ENCODE measurements around the gene NSFL1C.

- PRO-cap, result unidirectional peak, minus-strand start at chr20:1466844
Observed at GRCh38 chr20:1466755-1467374, at the start of gene NSFL1C. TSS of gene NSFL1C (minus strand) at chr20:1466849.

DNA sequence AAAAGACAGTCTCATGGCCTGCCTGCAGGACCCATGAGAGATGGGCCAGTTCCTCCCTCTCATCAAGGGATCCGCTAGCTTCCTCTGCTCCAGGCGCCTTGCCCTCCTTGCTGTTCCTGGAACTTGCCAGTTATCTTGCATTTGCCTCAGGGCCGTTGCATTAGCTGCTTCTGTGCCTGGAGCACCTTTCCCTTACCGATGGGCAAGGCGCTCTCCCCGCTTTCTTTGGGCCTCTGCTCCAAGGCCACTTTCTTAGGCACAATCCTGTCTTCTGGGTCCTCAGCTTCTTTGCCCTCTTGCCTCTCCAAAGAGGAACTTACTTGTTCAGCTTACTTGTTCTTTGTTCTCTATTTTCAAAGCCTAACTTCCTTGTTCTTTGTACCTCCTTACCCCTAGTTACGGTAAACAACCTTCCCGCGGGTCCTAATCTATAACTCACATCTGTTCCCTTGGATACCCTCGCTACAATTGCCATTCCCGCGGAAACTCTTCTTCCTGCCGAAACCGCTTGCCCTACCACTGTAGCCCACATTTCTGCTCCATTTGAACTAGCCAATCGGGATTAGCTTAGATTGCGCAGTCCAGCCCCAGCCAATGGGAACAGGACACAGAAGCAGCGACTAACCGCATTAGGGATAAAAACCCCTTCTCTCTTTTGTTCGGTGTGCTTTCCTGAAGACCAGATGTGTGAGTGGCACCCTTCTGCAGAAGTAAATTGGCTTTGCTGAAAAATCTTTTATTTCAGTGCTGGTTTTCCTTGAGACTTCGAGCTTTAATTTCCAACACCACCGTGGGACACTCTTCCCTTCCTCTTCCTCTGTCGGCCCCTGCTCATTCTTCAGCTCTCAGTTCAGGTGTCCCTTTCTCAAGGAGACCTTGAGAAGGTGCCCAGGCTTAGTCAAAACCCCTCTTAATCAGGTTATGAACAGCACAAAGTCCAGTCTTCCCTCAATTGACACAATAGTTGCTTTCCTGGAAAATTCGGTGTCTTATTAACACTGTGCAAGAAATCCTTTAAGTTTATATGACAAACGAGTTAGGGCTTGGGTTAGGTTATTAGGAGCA lies 1.1 kb upstream of the NSFL1C start:
- PRO-cap, result no peak

- PRO-cap, result no peak
Observed at GRCh38 chr20:1469698-1470832, 3.4 kb upstream of the NSFL1C start.

- PRO-cap, result no peak
Observed at GRCh38 chr20:1588506-1589041, 31.1 kb upstream of the SIRPD start.

- PRO-cap, result no peak
Observed at GRCh38 chr20:1674291-1674719, 16.7 kb upstream of the SIRPG start.

- PRO-cap, result bidirectional peak, plus-strand start at chr20:1803821, minus-strand start at chr20:1803747
Observed at GRCh38 chr20:1802898-1803970, 92.0 kb upstream of the SIRPA start.

DNA sequence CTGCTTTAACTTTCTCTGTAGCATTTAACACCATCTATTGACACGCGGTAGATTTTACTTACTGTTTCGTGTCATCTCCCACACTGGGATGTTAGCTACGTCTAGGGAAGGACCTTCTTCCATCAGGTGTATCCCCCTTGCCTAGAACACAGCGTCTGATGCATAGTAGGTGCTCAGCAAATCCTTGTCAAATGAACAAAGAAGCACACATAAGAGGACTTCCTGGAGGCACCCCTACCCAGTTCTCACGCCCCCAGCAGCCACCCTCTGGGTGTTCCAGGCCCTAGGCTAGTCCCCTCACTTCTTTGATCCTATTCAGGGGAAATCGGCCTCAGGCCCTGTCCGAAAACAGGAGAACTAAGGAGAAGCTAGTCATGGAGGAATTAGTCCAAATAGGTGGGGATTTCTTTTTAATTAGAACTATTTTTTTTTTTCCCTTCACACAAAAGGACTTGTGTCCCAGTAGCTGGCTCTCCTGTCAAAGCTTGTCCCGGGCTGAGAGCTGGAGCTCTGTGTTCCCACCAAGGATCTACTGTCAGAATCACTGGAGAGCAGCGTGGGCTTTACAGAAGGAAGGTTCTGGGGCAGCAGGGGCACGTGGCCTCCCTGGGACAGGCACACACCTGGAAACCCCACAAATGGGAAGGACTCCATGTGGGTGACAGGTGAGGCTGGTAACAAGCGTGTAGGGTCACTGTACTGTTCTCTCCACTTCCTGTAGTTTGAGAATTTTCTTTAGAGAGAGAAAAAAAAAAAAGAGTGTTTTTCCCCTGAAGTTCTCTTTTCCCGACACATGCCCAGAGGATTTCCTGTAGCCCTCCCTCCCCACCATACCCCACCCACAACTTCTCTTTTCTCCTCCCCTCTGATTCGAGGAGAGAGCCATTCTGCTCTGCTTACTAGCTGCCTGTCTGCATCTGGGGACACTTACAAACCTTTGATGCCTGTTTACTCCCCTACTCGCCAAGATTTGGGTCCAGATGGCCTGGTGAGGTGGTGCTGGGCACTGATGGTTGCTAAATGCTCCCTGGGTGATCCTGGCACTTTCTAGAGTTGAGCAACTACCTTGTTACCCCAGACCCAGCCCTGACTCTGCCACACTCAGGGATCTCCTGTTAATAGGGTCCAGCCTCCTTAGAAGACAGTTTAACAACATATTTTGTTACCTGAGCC lies 84.3 kb upstream of the SIRPA start:
- PRO-cap, result no peak

DNA sequence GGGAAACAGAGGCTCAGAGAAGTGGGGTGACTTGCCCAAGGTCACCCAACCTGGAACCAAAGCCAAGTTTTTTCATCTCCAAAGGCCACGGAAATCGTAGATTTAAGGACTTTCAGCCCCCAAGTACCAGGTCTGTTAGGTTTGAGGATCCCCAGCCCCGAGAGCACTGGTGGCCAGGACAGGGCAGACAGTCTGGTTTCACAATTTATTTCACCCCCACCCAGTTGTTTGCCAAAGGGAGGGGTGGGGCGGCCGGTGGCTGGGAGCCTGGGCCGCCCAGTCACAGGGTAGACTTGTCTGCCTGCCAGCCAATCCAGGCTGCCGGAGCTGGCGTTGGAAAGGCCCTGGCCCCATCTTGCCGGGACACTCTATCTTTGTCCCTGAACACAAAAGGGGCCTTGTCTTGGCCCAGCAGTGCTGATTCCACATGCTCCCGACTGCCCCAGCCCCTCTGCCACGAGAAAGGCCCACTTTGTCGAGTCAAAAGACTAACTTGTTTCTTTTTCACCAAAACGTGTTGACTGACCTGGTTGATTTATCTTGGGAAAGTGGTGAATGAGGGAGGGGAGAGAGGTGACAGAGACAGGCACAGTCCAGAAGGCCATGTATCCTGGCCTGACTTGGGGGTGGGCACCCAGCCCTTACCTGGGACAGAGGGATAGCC lies 67.3 kb upstream of the SIRPA start:
- PRO-cap, result no peak

DNA sequence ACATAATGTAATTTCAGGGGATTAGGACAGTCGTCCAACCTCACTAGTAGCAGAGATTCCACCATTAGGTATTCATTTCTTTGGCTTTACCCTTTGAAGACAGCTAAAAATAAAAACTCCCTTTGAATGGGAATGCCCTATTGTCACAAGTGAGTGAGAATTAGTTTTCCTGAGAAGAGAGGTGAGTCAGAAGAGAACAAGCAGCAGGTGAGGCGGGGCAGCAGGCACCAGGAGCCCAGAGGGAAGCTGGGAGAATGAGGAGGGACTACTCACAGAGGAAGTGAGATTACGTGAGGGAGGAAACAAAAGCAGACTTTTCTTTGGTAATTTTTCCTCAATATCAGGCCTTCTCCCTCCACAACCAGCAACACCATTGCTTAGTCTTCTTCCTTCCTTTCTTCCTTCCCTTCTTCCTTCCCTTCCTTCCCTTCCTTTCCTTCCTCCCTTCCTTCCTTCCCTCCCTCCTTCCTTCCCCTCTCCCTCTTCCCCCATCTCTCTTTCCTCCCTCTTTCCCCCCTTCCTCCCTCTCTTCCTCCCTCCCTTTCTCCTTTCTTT lies 66.7 kb upstream of the SIRPA start:
- PRO-cap, result no peak

GRCh38 chr20:1894256-1894353 lies 1.1 kb upstream of the SIRPA start:
- PRO-cap, result no peak

- PRO-cap, result no peak
Observed at GRCh38 chr20:1895459-1895621, 133 bp downstream of the SIRPA start.

DNA sequence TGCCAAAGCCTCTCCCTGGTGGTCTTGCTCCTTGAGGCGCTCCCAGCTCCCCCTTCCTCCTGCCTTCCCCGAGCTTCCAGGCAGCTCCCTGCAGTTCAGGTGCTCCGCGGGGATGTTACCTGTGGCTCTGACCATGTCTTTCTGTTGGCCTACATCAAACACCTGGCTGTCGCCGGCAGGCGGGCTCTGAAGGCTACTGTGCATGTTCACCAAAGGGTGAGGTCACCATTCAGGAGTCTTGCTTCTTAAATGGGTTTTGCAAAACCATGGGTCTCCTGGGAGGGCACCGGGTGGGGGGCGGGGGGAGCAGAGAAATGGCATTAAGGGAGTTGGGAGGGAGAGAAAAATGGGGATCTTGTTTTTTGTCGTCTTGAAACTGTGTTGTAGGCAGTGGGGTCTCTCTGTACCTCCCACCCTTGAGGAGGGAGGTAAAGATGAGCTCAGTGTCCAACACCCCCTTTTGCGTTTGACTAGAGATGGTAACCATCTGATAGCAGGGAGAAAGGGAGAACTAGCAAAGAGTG lies 1.0 kb downstream of the SIRPA start:
- PRO-cap, result no peak

- PRO-cap, result no peak
Observed at GRCh38 chr20:1943528-1944208, 48.5 kb downstream of the SIRPA start.

DNA sequence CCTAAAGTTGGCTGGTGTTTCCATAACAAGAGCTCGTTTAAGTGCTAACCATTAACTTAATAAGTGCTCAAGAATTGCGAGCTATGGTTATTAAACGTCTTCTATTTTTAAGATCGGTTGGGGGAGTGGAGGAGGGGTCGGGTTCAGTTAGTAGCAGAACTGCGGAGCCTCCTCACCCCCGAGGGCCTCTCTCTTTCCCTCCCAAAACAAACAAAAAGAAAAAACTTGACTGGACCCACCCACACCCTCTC lies 1.9 kb downstream of the STK35 start:
- PRO-cap, result bidirectional peak, plus-strand start at position 113 of the sequence, minus-strand start outside the sequence

GRCh38 chr20:2234787-2235242 lies 61.0 kb upstream of the TGM3 start:
- PRO-cap, result no peak

DNA sequence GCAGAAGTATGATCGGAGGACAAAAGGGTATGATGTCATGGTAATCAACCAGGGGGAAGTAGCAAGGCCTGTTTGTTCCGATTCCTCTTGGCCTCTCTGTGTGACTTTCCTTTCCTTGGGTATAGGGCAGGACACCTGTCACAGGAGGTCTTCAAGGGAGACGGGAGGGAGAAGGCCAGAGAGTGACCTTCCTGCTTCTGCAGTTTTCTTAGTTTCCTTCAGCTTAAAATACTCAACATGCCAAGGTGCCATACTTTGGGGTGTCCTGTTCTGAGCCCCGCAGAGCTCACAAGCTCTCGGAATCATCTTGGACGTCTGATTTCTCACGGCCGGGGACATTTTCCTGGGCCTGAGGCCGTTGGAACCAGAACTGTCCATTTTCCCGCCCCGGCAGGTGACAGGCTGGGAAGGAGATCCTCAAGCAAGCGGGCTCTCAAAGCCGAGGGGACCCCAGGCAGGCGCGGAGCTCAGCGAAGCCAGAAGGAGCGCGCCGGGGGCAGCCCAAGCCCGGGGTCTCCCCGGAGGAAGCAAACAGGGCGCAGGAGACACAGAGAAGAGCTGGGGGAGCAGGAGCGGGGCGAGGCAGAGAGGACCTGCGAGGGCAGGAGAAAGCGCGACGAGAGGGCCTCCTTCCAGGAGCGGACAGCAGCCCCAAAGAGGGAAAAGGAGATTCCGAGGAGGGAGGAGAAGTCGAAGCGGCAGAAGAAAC lies 21.8 kb downstream of the TMC2 start:
- PRO-cap, result no peak

GRCh38 chr20:2706738-2707631 lies 14.4 kb downstream of the EBF4 start:
- PRO-cap, result no peak

- PRO-cap, result no peak
Observed at GRCh38 chr20:2750414-2751434, 49.7 kb downstream of the CPXM1 start.

DNA sequence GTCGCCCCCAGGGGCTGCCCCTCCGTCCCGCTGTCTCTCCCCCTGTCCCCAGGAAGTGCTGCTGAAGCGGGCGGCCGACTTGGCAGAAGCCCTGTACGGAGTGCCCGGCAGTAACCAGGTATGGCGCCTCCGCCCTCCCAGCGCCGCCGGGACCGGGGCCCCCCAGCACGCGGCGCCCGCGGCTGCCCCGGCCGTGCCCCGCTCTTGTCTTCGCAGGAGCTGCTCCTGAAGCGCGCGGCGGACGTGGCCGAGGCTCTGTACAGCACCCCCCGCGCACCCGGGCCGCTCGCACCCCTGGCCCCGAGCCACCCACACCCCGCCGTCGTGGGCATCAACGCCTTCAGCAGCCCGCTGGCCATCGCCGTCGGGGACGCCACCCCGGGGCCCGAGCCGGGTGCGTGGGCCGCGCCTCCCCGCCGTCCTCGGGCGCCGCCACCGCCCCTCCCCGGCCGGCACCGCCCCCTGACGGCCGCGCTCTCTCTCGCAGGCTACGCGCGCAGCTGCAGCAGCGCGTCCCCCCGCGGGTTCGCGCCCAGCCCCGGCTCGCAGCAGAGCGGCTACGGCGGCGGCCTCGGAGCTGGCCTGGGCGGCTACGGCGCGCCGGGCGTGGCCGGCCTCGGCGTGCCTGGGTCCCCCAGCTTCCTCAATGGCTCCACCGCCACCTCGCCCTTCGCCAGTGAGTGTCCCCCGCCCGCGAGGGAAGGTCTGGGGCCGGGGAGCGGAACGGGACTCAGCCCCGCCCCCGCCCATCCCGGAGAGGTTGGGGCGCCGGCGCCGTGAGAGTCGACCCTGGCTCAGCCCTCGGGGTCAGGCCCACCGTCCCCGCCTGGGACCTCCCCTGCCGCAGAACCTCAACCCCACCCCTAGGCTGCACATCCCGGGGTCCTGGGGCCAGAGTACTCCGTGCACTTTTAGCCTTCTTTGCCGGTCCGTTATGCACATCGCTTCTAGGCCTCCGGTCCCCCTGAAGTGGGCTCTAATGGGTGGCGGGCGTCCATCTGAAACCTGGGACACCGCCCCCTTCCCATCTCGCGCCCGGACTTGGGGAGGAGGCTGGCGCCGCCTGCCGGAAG lies 48.2 kb downstream of the CPXM1 start:
- PRO-cap, result no peak

- PRO-cap, result no peak
Observed at GRCh38 chr20:2836655-2837610, 3.5 kb downstream of the PCED1A start.

All from osteocyte (in vitro differentiated cells).